Cytotoxic T cell (primary cell): ENCODE data around the genes DPYSL5 and MAPRE3.

GRCh38 chr2:26692213-26692598, 316 bp upstream of the KCNK3 start:
- PRO-cap, 2 experiments, result no peak in any of the 2 experiments

GRCh38 chr2:26695869-26696843, 3.6 kb downstream of the KCNK3 start:
- PRO-cap, 2 experiments, result no peak in any of the 2 experiments

DNA sequence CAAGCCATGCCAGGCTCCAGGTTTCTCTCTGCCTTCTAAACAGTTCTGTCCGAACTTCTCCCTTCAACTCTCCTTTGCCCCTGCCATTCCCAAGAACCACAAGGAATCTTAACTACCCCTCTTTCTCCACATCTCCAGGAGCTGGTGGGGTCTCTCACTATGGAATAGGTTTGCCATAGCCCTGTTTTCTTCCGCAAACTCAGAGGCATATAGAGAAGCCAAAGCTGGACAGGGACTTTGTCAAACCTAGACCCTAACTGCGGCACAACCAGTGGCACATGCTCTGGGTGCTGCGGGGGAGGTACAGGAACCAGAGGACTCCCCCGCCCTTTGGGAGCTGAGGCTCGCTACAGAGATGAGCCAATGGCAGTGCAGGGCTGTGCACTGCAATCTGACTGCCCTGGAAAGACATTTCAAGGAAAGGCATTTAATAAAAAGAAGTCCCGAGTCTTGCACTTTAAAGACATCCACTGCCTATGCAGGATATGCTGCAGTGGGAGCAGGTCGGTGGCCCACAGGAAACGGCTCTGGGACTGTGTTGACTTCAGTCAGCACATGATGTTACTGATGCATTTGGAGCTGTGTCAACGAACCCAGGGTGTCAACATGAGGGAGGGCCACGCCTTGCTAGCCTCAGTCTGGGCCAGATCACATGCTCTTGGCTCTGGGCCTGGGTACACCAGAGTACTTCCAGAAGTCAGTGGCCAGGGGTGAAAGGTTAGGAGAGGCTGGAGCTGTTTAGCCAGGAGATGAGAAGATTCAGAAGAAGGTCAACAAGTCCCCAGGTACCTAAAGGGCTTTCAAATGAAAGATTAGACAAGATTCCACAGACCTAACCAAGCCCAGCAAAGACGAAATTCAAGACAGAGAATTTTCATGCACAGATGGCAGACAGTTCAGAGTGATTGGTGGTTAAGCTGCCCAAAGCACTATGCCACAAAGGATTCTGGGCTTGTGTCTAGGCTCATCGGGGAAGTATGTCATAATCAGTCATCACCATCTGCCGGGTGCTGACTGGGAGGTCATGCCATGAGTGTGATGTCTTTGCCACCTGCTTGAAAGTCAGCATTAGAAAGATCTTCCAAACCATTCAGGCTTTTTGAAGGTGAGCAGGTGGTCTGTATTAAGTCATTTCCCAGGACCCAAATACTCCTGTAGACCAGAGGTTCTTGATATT, 8.3 kb downstream of the SLC35F6 start:
- PRO-cap, 2 experiments, result peak in 2 of 2 experiments; most common plus-strand start position 572 of the sequence (in 1); most common minus-strand start position 566 of the sequence (in 2)

GRCh38 chr2:26786289-26786657, 417 bp downstream of the CENPA start:
- PRO-cap, 2 experiments, result no peak in any of the 2 experiments

GRCh38 chr2:26847273-26848303, at the start of gene DPYSL5:
Gene DPYSL5, plus strand, starts transcription at chr2:26848132.
- PRO-cap, 2 experiments, result no peak in any of the 2 experiments

DNA sequence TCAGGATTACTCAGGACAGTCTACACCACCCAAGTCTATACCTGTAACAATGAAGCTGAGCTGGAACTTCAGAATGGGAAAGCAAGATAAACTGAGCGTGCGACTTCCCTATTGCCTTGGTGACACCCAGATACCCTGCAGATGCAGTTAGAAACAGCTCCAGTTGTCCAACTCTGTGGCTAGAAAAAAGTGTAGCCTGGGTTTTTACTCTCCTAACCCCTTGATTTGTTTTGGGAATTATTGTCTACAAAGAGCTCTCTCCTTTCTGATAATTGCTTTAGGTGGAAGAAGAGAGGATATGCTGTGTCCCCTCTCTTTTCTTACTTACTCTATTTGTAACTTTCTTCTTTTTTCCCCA, 2.2 kb upstream of the MAPRE3 start:
- PRO-cap, 2 experiments, result no peak in any of the 2 experiments

GRCh38 chr2:26970076-26971165, at the start of gene MAPRE3:
Gene MAPRE3, plus strand, starts transcription at chr2:26970637.
- PRO-cap, 2 experiments, result peak in 1 of 2 experiments; most common plus-strand start chr2:26970637 (in 1); most common minus-strand start chr2:26970444 (in 1)

GRCh38 chr2:27022172-27022351, 10.7 kb upstream of the TMEM214 start:
- PRO-cap, 2 experiments, result no peak in any of the 2 experiments

- PRO-cap, 2 experiments, result peak in 1 of 2 experiments; most common minus-strand start chr2:27070705 (in 1)
Measured at GRCh38 chr2:27070244-27070956, 1.1 kb downstream of the OST4 start.

DNA sequence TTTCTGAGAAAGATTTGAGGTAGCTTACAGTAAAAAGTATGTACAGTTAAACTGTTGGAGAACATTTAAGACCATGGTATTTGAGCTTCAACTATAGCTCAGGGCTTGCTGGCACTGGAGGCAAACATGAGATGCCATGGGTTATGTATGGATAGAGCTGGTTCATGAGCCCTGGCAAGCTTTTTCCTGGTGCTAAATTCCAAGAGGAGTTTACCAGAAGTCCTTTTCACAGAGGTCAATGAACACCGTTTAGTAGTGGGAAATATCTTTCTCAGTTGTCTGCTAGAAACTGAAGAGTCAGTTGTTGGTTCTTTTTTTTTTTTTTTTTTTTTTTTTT, 1.2 kb downstream of the KHK start:
- PRO-cap, 2 experiments, result no peak in any of the 2 experiments

DNA sequence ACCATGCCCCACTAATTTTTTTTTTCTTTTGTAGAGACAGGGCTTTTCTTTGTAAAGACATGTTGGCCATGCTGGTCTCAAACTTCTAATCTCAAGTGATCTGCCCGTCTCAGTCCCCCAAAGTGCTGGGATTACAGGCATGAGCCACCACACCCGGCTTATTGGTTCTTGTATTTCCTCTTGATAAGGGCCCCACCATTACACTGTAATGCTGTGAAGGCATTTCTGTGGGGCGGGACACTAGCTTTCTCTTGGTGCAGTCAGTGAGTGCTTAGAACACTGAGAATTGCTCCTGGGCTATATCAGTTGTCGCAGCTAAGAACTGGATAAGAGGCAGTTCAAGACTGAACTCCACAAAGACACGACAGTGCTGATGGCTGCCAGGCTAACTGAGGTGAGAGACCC, 2.0 kb downstream of the KHK start:
- PRO-cap, 2 experiments, result no peak in any of the 2 experiments

DNA sequence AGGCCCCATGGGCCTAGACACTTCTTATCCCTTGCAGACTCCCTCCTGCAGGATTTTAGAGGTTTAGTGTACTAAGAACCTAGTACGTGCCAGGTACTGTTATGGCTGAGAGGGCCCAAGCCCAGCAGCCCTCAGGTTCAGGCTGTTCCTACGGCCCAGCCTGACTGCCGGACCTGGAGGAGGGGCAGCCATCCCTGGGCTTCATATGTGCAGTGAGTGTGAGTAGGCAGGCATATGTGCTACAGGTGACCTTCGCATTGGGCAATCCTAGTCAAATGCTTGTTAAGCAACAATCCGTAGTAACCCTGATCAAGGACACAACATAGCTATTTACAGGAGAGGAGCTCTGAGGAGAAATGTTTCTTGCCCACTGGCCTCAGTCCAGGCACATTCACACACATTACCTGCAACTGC, 9.0 kb downstream of the KHK start:
- PRO-cap, 2 experiments, result no peak in any of the 2 experiments

- PRO-cap, 2 experiments, result no peak in any of the 2 experiments
Measured at GRCh38 chr2:27126388-27126836, 2.8 kb downstream of the ABHD1 start.

DNA sequence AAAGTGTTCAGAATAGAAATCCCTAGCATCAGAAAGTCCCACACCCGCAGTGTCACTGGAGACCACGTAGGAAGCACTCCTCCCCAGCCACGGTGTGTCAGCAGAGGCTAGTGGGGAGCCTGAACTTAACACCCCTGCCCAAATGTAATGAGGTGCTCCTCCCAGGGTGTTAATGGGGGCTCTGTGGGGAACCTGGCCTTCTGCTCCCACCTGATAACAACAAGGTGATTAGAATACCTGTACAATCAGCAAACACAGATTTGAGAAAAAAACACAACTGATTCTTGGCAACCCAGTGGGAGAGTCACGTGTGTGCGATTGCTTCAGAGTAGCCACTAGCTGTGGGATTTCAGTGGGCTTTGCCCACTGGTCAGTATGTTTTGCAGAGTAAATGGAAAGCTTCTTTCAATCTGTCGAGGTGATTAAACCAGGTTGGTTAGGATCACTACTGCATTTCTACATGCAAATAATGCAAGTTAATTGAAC, 20.7 kb upstream of the ATRAID start:
- PRO-cap, 2 experiments, result no peak in any of the 2 experiments

DNA sequence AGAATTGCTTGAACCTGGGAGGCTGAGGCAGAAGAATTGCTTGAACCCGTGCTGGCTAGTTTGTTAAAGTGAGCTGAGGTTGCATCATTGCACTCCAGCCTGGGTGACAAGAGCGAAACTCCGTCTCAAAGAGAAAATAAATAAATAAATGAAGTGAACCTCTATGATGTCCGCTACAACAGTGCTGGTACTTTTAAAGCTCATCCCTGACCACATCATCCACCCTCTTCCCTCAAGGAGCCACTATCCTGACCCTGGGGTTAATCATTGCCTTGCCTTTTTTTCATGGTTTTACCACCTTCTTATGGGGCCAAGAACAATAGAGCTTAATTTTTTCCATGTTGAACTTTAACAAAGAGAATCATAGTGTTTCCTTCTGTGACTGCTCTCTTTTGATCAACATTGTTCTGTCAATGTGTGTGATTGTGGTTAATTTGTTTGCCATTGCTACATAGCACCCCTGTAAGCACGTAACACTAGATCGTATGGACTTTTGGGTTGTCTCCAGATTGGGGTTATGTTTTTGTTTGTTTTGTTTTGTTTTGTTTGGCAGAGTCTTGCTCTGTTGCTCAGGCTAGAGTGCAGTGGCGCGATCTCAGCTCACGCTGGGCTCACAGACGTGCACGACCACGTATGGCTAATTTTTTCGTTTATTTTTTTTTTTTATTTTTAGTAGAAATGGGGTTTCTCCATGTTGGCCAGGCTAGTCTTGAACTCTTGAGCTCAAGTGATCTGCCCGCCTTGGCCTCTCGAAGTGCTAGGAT, 17.0 kb upstream of the ATRAID start:
- PRO-cap, 2 experiments, result no peak in any of the 2 experiments

DNA sequence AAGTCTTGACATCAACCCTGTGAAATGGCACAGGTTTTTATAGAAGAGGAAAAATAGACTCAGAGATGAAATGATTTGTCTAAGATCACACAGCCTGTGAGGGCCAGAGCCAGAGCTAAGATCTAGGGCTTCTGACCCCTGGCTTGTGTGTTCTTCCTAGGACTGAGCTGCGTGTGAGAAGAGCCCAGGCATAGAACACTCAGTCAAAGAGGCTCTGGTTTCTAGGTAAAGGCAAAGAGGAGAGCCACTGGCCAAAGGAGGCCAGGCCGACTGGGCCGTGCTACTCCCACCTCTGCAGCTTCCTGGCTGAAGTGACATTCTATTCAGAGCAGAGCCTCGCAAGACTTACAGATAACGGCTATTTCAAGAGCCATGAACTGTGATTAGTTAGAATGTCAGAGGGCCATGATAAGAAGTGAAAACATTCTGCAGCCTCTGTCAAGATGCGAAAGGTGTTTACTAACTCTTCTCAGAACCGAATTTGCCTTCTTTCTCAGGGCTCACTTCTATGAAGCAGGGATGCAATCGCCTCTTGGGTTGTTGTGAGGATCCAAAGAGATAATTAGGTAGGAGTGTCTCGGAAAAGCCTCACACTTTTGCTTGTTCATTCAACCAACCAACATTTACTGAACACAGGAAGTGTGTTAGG, 3.6 kb upstream of the DNAJC5G start:
- PRO-cap, 2 experiments, result no peak in any of the 2 experiments

GRCh38 chr2:27282732-27283455, 665 bp downstream of the TRIM54 start:
- PRO-cap, 2 experiments, result no peak in any of the 2 experiments

- PRO-cap, 2 experiments, result no peak in any of the 2 experiments
Measured at GRCh38 chr2:27316571-27316988, 6.3 kb downstream of the MPV17 start.

DNA sequence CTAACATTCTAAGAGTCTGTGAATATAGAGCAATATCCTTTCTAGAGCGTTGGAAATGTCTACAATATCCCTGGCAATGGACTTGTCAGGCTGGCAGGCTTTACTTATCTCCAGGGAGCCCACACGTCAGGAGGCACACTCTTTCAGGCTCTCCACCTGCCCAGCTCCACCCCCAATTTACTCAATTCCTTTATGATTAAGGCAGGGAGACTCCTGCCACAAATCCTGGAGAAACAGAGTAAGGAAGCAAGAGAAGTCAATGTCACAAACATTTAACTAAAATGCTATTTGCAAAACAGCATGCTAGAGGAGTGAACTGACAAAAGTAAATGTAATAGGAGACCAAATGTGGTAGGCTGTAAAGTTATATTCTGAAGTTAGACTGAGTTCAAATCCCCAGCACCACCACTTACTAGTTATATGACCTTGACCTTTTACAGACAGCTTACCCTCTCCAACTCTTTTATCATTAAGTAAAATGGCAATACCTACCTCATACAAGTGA, 1.1 kb upstream of the MPV17 start:
- PRO-cap, 2 experiments, result no peak in any of the 2 experiments

DNA sequence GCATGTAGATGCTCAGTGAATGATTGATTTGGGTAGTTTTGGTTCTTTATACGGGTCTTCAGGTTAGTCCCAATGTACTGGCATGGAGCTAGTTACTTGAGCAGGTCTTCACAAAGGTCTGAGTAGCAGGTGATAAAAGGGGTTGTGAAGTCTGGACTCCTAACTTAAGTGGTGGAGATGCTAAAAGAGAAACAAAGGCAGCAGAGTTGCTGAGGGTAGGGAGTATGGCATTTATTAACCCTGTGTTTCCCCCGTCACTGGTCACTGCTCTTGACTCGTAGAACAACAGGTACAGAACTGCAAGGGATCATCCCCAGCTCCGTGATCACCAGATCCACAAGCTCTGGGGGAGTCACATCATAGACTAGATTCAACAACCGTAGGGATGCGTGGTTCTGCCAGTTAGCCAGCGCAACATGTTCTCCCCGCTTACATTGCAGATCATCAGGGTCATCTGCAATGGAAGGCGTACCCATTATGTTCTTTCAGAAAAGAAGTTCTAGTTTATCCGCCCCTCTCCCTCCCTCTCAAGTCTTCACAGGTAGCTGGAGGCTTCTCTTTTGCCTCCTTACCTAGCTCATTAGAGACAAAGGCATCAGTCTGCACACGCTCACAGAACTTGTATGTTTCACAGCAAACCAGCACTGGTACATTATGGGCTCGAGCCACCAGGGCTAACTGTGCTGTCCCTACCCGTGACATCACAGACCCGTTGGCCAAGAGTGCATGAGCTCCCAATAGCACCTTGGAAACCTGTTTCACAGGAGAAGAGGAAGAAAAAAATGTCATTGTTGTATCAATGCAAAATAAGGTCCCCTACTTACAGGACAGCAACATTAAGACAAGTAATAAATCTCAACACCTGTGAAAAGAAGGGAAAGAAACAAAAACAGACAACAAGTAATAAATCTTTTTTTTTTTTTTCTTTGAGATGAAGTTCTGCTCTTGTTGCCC, 5.7 kb downstream of the EIF2B4 start:
- PRO-cap, 2 experiments, result no peak in any of the 2 experiments